Natural killer cell (primary cell): ENCODE data around the genes KLK1, KLK11, SIGLEC10, FPR3, ZNF350 and ZNF534.

- PRO-cap = no peak
These were observed at the start of gene KLK1 for GRCh38 chr19:50823323-50824087. TSS of gene KLK1 (minus strand) at chr19:50823787.

GRCh38 chr19:51026403-51027412 is at the start of gene KLK11:
TSS of gene KLK11 (minus strand) at chr19:51026616.
- PRO-cap = no peak

DNA sequence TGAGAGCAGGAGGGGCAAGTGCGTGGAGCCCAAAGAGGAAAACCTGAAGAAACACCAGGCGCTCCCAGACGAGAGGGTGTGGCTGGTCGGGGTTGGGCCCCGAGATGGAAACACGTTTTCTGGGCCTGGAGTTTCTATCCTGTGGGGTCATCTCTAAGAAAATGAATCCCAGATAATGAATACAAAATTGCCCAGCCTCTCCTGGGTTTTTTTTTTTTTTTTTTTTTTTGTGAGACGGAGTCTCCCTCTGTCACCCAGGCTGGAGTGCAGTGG is 4.8 kb downstream of the ETFB start:
- PRO-cap = no peak

DNA sequence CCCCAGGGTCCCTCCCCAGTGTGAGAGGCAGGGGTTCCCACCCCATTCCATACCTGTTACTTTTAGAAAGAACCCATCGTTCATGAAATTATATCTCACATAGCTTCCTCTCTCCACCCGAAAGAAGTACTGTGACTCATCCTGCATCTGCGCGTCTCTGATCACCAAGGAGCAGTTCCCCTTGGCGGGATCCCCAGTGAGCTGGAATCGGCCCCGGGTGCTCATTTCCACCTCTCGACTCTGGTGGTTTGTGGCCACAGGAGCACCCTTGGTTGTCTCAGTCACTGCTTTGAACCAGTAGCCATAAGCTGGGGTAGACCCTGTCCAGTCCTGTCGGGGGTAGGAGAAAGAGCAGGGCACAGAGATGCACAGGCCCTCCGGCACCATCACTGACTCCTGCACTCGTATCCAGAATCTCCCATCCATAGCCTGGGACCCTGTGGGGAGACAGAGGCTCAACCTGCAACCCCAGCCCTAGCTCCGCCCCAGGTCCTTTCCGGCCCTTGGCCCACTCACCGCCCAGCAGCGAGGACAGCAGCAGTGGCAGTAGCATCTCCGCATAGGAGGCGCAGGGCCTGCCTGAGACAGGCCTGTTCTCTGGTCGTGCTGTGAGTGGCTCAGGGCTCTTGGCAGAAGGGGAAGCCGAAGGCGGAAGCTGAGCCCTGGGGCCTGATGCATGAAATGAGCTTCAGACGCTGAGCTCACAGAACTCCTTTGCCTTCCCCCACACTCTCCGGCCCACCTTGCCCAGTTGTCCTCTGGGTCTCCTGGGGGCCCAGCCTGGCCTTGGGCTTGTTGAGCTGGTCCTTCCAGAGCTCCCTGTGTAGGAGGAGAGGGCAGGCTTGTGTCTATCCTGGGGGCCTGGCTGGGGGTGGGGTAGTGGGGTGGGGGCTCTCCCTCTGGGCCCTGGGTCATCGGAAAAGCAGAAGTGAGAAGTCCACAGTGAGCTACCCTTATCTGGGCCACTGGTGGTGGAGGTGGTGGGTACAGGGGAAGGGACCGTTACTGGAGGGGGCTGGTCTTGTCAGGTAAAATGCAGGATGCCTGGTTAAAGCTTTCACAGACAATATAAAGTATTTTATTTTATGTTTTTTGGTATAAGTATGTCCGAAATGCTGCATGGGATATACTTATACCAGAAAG is at the start of gene SIGLEC10:
Gene SIGLEC10, minus strand, starts transcription at position 614 of the 1,143 bp plus-strand sequence.
- PRO-cap = no peak

DNA sequence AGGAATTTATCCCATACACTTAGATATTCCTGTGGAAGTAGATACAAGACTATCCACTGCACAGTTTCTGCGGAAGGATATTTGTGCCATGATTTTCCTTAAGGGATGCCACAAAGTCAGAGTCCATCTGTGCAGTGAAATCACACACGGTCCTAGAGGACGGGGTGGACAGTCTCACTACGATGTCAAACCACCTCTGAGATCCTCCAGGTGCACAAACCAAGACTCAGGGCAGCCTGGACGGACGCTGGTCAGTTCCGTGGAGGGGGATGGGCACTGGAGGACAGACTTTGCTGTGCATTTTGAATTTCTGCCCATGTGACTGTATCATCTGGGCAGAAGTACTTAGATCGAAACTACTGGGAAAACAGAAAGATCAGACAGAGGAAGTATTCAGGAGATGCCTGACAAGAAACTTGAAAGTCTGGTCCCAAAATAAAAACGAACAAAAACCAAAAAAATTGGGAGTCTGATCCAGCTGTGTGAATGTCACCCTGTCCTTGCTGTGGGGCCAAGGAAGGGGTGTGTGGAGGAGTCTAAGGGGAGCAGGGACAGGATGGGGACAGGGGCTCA is 1.7 kb downstream of the SIGLEC8 start:
- PRO-cap = no peak

- PRO-cap = no peak
These were observed 10.1 kb upstream of the SIGLEC6 start for GRCh38 chr19:51541402-51542131.

DNA sequence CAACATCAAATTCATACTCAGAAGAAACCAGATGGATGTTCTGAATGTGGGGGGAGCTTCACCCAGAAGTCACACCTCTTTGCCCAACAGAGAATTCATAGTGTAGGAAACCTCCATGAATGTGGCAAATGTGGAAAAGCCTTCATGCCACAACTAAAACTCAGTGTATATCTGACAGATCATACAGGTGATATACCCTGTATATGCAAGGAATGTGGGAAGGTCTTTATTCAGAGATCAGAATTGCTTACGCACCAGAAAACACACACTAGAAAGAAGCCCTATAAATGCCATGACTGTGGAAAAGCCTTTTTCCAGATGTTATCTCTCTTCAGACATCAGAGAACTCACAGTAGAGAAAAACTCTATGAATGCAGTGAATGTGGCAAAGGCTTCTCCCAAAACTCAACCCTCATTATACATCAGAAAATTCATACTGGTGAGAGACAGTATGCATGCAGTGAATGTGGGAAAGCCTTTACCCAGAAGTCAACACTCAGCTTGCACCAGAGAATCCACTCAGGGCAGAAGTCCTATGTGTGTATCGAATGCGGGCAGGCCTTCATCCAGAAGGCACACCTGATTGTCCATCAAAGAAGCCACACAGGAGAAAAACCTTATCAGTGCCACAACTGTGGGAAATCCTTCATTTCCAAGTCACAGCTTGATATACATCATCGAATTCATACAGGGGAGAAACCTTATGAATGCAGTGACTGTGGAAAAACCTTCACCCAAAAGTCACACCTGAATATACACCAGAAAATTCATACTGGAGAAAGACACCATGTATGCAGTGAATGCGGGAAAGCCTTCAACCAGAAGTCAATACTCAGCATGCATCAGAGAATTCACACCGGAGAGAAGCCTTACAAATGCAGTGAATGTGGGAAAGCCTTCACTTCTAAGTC is 16.3 kb downstream of the ZNF175 start:
- PRO-cap = no peak

DNA sequence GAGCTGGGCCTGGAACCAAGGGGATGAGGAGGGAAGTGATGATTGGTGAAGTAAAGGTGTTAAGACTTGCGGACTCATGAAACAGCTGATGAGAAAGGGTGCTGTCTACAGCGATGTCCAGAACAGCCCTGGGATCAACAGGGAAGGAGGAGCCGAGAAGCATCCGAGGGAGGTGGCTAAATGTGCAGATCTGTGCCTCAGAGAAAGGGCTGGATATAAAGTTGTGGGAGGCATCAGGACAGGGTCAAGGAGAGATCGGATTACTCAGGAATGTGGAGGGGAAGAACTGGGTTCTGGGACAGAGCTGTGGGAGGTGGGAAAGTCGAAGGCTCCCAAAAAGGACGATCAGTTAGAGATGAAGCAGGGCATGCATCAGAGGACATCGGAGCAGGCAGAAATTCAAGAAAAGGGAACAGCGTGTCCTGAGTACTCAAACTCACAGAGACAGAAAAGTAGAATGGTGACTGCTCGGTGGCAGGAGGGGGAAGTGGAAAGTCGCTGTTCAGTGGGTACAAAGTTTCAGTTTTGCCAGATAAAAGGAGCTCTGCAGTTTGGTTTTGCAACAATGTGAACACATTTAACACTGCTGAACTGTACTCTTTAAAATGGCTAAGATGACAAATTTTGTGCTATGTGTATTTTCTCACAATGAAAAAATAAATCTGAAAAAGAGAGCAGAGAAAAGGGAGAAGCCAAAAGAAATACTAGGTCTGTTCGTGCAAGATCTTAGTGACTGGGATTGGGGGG is 1.8 kb downstream of the SIGLEC14 start:
- PRO-cap = no peak

- PRO-cap = no peak
These were observed 1.1 kb downstream of the SIGLEC14 start for GRCh38 chr19:51645377-51646024.

DNA sequence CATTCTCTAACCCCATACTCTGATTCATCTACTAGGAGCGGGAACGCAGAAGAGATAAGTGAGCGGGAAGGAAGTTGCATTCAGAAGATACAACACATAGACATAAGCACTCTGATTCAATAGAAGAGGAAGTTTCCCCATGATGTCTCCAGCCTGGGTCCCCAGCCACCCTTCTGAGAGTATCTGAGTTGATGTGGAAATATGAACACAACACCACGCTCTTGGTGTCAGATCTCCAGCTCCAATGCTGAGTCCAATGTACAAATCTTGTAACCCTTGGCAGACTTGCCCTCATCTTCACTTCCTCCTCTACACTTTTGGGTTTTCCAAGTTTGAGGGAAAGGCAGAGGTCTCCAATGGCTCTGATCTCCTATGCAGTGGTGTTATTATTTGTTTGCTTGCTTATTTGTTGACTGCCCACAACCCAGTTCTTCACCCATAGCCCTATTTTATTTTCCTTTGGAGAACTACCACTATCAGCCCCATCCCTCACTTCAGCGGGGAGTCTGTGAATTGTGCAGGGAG is 5.0 kb upstream of the SIGLEC14 start:
- PRO-cap = no peak

GRCh38 chr19:51689647-51690003 is 3.5 kb upstream of the SPACA6 start:
- PRO-cap = no peak

DNA sequence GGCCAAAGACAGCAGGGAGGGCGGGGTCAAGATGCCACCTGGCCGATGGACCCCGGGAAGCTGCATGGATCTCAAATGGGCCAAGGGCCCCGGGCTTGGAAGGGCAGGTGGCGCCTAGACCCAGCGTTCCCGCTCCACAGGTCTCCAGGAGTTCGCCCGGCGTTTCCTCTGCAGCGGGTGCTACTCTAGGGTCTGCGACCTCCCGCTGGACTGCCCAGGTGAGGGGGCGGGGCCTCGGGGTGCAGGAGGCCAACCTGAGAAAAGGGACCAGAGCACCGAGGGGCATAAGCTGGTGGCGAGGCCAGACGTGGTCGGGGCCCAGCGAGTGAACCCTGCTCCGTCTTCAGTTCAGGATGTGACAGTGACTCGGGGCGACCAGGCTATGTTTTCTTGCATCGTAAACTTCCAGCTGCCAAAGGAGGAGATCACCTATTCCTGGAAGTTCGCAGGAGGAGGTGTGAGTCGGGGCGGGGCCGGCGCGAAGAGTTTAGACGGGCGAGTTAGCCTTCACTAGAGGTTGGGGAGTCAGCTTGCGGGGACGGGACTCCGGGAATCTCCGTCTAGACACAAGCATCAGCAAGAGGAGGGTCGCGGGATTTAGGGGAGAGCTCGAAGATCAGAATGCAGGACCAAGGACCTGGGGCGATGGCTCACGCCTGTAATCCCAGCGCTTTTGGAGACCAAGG is 9.9 kb downstream of the SPACA6 start:
- PRO-cap = no peak

DNA sequence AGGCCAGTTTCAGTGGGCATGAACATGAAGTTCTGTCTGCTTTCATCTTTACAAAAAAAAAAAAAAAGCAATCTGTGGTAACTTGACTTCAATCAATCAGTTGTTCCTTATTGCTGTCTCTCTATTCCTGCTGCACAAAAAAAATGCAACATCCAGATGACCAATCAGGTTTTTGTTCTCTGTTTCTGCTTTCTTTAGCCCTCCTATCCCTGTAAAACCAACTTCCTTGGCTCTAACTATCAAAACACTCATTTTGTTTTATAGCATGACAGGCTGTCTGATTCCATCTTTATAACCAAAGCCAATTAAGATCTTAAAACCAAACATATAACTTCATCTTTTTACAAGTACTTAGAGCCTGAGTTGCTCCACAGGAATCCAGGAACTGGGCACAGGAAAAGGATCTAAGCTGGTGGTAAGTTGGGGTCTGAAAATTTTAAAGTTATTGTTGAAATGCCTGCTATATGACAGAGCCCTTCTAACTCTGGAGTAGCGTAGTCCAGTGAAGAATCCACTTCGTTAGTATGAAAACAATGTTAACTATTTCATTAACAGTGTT is at the start of gene FPR3:
Gene FPR3, plus strand, starts transcription at position 241 of the 559 bp plus-strand sequence.
- PRO-cap = no peak

- PRO-cap = unidirectional peak, plus-strand start at chr19:51986381; bidirectional peak, plus-strand start at chr19:51987012, minus-strand start at chr19:51986854
These were observed at the start of gene ZNF350 for GRCh38 chr19:51986090-51987221. TSS of gene ZNF350 (minus strand) at chr19:51986840.

DNA sequence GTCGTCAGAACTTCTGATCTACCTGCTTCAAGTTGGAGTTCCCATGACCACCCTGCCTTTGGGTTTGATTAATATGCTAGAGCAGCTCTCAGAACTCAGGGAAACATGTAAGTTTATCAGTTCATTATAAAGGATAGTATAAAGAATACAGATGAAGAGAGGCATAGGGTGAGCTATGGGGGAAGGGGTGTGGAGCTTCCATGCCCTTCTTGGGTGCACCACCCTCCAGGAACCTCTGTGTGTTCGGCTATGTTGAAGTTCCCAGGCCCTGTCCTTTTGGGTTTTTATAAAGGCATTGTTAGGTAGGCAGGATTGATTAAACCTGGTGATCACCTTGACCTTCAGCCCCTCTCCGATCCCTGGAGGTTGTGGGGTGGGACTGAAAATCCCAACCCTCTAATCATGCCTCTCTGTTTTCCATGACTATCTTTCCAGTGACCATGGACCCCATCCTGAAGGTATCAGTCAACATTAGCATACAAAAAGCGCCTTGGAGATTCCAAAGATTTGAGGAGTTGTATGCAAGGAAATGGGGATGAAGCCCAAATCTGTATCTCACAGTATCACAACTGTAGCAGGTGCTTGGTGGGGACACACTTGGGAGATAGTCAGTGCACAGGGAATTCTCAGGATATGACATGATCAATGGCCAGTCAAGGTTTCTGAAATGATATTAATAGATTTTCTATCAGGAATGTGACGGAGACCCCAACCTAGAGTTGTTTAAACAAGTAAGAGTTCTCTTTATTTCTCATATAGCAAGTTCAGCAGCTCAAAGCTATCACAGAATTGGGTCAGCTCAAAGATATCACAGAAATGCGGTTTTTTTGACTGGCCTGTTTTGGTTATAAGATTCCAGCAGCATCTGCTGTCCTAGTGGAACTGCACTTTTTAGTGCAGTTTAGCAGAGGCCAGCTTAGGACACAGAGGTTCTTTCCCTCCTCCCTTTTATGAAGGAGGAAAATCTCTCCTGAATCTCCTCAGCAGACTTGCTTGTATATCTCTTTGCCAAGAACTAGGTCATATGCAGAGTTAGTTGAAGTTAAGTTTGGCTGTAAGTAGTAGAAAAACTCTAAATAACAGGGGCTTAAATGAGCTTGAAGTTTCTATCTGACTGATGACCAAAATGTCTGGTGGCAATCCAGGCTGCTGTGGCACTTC is 6.1 kb downstream of the PPP2R1A start:
- PRO-cap = no peak

GRCh38 chr19:52203735-52204058 is 13.8 kb downstream of the PPP2R1A start:
- PRO-cap = no peak

DNA sequence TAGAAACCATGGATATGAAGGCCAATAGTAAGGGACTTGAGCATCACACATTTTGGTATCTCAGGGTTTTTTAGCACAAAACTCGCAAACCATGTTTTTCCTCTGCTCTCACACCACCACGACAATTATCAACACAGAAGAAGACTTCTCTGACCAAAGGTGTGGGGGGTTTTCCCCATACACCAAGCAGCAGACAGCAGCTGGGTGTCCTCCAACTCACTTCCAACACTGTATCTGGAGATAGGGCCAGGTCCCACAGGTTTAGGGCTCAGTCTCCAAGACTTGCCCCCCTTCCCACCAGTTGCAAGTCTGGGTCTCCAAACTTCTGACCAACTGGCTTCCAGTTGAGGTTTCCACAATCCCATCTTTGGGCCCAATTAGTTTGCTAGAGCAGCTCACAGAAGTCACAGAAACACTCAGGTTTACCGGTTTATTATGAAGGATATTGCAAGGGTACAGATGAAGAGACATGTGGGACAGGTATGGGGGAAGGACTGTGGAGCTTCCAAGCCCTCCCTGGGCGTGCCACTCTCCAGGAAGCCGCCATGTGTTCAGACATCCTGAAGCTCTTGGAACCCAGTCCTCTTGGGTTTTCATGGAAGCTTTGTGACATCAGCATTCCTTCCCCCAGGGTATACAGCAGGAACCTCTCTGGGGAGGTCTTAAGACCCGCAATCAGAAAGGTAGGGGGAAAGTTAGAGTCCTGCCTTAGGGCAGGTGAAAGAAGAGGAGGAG is 11.7 kb upstream of the ZNF480 start:
- PRO-cap = no peak

- PRO-cap = no peak
These were observed at the start of gene ZNF534 for GRCh38 chr19:52428842-52429412. TSS of gene ZNF534 (plus strand) at chr19:52429148.

DNA sequence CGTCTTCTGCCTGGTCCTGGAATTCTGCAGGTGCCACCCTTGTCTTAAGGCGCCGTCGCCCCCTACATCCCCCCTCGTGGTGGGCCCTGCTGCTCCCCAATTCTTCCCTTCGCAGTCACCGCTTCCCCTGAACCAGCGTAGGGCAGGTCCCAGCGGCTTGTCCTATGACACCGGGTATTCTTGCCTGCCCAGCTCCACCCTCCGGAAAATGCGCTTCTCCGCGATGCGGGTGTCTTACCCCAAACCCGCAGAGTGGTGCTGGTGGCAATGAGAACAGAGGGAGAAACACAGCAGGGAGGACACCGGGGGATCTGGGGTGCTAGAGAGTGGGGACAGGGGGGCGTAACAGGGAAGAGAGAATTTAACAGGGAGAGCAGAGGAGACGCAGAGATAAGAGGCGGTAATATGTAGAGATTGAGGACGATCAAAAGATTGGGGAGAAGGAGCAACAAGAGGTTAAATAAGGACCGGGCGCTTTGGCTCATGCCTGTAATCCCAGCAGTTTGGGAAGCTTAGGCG is 9.0 kb downstream of the ZNF808 start:
- PRO-cap = bidirectional peak, plus-strand start at position 250 of the sequence, minus-strand start at position 137 of the sequence

GRCh38 chr19:52569564-52569941 is 534 bp upstream of the ZNF701 start:
- PRO-cap = no peak